HT-29 (cell line): ENCODE measurements around a stretch of chr21.

DNA sequence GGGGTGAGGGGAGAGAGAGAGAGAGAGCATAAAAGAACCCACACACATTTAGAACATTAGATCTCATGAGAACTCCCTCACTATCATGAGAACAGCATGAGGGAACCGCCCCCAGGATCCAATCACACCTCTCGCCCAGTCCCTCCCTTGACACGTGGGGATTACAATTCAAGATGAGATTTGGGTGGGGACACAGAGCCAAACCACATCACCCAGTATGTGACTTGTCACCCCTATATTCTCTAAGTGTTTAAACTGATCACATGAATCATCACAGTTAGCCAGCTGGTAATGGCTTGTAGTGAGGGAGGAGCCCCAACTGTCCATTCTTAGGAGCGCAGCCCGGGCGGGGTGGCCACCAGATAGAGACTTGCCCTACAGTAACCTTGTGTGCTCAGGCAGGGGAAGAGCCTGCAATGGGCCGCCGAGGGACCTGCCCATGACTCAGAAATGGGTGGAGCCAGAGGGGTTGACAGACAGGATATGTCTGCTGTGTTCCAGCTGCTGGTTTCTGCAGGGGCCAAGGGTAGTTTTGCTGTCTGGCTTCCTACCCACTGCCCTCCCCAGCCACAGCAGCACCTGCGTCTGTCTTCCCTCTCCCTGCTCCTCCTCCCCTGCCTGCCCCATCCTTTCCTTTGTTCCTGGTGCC lies 9.0 kb downstream of the ABCG1 start:
- RAMPAGE, long total RNA = no peak

GRCh38 chr21:42263339-42264318 lies 44.7 kb downstream of the ABCG1 start:
- RAMPAGE, long total RNA = no peak

DNA sequence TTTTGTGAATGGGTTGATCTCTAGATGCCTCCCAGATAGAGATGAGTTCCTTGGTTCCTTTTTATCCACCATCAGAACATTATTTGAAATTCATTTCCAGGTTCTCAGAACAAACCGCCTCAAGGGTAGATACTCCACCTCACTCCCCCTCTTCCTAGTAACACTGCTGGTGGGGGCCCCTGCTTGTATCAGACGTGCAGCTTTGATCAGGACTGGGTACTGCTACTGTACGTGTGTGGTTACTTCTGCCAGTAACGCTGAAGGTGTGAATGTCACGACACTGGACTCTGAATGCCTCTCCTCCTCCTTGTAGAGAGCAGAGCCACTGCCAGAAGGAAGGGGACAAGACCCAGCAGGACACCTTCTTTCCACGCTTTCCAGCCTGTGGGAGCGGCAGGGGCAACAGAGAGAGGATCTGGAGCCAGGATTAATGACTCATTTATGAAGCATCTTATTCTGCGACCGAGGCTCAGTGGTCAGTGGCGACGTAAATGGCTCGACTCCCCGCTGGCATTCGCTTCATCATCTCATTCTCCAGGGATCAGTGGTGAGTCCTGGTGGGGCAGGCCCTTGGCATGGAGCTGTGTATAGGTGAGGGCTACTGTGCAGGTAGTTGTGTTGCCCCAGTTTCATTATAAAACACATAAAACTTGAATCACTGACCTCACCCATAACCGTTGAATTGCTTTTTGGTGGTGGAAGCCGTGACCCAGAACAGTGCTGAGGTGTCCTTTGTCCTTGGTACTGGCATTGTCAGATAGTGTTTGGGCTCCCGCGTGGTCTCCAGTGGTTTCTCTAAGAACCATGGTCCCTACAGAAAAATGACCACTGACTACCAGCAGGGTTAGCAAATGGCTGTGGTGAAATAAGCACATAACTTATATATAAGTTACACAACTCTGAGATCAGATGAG lies 4.6 kb downstream of the SLC37A1 start:
- RAMPAGE, long total RNA = no peak

DNA sequence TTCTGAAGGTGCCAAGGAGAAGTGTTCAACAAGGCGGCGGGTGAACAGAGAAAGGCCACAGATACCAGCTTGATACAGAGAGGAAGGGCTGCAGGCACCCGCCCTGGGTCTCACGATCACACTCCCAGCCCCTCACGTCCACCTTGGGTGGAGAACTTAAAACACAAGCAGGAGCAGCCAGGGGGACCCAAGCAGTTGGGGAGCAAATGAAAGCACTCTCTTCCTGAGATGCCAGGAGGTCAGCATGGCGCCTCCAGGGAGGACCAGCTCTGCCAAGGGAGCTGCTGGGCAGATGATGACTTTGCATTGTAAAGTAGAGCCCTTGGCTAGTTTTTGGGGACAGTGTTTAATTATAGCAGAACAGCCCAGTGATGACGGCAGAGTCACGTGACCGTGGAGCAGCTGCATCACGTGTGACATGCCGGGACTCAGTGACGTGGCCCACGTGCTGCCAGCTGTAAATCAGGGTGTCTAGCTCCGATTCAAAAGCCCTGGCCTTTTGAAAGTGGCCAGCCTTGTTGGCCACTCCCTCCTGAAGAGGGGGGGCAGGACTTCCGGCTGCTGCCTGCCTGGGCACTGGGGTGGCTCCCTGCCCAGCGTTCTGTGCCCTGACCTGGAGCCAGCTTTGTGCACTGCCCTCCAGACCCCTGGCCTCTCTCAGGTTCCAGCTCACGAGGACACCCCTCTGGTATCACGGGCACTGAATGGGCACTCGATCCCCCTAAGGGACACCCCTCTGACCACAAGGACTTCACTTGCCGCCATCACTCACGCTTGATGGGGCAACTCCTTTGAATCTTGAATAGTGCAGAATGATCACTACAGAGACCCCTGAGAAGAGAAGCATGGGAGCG lies 19.1 kb downstream of the SLC37A1 start:
- RAMPAGE, long total RNA = no peak

DNA sequence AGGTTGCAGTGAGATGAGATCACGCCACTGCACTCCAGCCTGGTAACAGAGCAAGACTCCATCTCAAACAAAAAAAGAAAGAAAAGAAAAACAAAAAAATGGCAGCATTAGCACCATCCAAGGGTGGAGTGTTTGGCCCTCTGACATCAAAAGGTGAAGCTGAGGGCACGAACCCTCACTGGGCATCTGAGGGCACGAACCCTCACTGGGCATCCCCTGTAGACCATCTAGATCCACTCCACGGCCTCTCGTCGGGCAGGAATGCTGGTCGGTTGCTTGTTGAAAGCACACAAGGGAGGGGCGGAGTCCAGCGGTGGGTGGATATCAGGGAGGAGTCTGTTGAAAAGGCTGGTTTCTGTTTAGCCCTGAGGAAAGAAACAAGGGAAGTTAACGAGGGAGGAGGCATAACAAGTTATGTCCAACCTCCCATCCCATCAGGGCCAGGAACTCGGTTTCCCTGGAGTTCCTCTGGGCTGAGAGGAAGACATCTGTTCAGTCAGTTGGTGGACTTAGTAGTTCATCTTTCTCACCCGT lies 32.3 kb upstream of the PDE9A start:
- RAMPAGE, long total RNA = no peak

DNA sequence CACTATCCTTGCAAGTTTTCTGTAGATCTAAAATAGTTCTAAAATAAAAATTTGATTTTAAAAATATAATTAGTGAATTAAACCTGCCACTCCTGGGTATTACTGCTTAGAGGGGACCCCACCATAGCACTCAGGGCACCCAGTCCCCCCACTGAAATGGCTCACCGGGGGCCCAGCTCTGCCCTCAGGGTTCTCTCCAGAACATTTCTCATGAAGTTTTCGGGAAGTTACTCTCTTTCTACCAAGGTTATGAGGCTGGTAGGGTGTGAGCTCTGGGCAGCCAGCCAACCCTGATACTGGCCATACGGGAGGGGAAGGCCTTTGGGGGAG lies 13.0 kb upstream of the PDE9A start:
- RAMPAGE, long total RNA = no peak

- RAMPAGE, long total RNA = no peak
These were observed 1.6 kb upstream of the PDE9A start for GRCh38 chr21:42651673-42652270.

DNA sequence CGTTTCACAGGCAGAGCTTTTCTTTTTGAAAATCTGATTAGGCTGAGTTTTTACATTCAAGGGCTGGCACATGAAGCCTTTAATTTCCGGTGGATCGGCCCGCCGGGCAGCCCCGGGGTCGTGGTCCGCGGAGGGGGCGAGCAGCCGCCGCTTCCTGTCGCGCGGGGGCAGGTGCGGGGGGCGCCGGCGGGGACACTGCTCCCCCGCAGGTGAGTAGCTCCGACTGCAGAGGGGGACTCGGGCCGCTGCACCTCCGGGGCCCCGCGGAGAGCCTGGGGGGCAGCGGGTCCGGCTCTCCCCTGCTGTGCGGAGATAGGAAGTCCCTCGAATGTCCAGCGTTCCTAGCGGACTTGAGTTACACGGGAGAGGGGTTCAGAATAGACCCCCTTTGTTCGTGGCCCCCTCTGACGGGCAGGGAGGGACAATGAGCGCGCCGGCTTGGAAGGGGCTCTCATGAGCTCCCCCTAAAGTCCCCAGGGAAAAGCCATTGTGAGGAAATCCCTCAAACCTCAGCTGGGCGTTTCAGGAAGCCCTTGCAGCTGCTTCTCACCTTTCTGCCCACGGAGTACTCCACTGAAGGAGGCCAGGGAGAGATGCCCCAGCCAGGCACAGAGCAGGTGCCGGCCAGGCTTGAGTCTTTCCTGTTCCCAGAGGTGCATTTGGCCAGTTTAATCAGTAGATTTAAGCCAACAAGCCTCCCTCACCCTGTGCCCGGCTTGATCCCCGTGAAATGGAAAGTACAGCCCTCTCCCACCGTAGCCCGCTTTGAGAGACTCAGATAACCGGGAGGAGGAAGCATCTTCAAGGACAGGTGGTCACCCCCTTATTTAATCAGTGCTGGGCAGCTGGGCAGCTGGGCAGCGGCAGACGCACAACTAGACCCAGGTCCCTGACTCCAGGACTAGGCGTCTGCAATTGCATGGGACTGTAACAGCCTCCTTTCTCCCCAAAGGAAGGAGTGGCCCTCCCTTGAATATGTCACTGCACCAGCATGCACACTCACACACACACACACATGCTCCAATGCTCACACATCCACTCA lies 1.0 kb downstream of the PDE9A start:
- RAMPAGE, long total RNA = no peak

DNA sequence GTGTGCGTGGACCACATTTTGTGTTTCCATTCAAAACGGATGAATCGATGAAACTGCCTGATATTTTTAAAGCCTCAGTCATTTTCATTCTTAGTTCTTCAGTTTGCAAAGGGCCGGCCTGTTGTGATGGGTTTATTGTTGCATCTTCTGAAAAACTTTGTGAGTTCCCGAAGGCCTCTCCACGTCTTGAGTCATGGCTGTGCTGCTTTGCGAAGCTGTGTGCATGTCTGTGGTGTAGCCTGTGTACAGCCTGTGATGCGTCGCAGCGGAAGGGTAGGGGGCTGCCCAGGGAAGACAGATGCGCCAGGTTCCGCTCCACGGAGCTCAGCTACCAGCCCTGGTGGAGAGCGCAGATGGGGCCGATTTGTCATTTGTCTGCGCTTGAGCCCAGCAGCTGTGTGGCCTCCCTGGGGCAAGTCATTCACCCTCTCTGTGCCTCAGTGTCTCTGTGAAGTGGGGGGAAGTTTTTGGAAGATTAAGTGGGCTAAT lies 8.2 kb downstream of the PDE9A start:
- RAMPAGE, long total RNA = no peak

DNA sequence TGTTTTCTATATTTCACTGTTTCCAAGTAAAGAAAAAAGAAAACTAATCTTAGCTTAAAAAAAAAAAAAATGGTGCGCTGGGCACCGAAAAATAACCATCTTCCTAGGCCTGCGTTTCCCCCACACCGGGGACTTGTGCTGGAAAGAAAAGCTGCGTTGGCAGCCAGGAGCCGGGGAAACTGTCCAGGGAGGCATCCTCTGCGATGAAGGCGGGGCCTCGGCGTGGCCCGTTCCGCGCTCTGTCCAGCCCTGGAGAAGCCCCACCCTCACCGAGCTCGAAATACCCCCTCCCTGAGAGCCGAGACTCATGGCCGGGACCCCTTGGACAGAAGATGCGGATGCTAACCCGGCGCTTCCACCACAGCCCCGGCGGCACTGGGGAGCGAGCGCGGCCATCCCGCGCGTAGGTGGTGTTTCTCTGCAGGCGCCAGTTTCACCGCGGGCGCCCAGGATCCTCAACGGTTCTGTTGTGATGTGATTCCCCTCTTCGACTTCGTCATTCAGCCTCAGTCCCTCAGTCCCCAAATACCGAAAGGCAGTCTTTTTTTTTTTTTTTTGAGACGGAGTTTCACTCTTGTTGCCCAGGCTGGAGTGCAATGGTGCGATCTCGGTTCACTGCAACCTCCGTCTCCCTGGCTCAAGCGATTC lies 31.6 kb downstream of the PDE9A start:
- RAMPAGE, long total RNA = no peak

- RAMPAGE, long total RNA = no peak
These were observed 92.6 kb downstream of the PDE9A start for GRCh38 chr21:42746034-42746503.

GRCh38 chr21:42746545-42747708 lies 93.5 kb downstream of the PDE9A start:
- RAMPAGE, long total RNA = no peak

DNA sequence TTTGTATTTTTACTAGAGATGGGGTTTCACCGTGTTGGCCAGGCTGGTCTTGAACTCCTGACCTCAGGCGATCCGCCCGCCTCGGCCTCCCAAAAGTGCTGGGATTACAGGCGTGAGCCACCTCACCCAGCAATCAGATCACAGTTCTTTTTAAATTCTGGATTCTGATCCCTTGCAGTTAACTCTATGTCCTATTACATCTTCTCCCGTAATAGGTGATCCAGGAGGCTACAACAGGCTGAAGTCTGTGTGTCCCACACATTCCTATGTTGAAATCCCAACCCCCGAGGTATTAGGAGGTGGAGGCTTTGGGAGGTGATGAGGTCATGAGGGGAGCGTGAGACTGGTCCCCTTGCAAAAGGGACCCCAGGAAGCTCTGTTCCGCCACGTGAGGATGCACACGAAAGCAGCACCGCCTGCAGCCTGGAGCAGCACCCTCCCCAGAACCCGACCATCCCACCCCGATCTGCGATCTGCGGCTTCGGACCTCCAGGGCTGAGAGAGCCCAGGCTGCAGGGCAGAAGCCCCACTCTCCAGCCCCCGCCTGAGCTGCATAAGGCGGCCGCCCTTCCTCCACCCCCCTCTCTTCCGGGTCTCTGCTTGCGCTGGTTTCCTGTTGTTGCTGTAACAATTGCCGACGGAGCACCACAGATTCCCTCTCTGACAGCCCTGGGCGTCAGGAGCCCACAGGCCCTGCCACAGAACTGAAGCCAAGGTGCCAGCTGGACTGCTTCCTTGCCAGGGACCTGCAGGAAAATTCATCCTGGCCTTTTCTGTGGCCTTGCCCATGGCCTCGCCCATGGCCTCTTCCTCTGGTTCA lies 95.7 kb downstream of the WDR4 start:
- RAMPAGE, long total RNA = no peak

DNA sequence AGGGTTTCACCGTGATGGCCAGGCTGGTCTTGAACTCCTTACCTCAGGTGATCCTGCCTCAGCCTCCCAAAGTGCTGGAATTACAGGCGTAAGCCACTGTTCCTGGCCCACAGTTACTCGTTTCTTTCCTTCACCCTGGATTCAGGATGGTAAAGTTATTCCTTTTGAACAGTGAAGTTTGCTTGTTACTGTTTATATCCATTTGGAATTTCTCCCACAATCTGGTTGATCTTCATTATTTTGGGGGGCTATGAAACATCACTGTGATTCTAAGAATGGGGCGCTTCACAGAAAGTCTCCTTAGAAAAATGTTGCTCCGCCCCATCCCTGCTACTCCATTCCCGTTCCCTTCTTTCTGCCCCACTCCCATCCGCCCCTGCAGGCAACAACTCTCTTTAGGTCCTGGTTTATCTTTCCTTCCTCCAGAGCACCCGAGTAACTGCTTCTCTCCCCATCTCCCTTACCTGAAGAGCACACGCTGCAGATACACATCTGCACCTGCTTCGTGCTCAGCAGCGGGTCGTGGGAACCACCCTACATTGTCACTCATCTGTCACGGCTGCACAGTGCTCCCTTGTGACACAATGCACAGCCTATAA lies 42.8 kb downstream of the WDR4 start:
- RAMPAGE, long total RNA = no peak

- RAMPAGE, long total RNA = no peak
These were observed 16.1 kb downstream of the WDR4 start for GRCh38 chr21:42863153-42863763.

DNA sequence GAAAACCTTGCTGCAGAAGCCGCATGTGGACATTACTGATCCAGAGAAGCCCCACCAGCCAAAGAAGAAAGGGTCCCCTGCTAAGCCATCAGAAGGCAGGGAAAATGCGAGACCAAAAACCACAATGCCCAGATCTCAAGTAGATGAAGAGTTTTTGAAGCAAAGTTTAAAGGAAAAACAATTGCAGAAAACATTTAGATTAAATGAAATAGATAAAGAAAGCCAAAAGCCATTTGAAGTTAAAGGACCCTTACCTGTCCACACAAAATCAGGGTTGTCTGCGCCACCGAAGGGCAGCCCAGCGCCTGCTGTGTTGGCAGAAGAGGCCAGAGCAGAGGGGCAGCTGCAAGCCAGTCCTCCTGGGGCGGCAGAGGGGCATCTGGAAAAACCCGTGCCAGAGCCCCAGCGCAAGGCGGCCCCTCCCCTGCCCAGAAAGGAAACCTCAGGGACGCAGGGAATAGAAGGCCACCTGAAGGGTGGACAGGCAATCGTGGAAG lies 10.6 kb downstream of the NDUFV3 start:
- RAMPAGE, long total RNA = no peak

- RAMPAGE, long total RNA = no peak
These were observed 18.1 kb downstream of the PKNOX1 start for GRCh38 chr21:42992429-42992844.

- RAMPAGE, long total RNA = no peak
These were observed 15.4 kb downstream of the U2AF1 start for GRCh38 chr21:43091910-43092476.

GRCh38 chr21:43188670-43189282 lies 20.0 kb downstream of the CRYAA start:
- RAMPAGE, long total RNA = no peak

GRCh38 chr21:43339598-43340356 lies 87.2 kb downstream of the SIK1 start:
- RAMPAGE, long total RNA = no peak